Fibroblast of villous mesenchyme (primary cell): ENCODE measurements around a stretch of chr15.

- CAGE, long polyA plus RNA = no peak
Observed at GRCh38 chr15:98647994-98648434, 325 bp upstream of the IGF1R start.

- CAGE, long polyA plus RNA = no peak
Observed at GRCh38 chr15:98662298-98663434, 14.3 kb downstream of the IGF1R start.

DNA sequence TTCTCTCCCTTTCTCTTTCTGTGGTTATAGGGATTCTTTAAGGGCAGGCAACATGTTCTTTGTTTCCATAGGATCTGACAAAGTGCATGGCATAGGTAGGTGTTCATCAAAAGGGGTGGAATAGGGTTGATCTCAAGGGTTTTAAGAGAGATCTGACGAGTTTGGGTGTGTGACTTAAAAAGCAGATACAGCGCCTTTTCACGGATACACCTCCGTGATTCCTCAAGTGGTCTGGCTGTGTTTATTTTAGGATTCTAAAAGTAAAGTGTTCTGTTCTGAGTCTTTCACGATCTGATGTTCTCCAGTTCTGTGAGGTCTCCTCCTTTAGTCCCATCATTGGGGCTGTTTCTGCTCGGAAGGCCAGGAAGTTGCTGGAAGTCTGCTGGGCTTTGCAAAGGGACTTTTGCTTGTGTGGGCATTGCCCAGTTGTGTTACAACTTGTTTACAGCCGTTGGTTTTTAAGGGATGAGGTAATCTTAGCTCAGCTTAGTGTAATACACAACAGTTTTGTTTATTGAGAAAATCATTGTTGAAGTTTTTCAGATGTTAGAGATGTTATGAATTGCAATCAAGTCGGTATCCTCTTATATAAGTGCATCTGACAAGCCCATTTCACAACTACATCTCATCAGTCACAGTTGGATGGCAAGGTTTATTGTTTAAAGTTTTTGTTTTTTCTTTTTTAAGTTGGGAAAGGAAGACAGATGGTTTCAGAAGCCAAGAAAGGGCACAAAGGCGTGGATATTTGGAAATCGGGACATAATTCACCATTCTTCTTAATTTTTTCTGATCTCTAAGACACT, 34.9 kb downstream of the IGF1R start:
- CAGE, long polyA plus RNA = no peak

DNA sequence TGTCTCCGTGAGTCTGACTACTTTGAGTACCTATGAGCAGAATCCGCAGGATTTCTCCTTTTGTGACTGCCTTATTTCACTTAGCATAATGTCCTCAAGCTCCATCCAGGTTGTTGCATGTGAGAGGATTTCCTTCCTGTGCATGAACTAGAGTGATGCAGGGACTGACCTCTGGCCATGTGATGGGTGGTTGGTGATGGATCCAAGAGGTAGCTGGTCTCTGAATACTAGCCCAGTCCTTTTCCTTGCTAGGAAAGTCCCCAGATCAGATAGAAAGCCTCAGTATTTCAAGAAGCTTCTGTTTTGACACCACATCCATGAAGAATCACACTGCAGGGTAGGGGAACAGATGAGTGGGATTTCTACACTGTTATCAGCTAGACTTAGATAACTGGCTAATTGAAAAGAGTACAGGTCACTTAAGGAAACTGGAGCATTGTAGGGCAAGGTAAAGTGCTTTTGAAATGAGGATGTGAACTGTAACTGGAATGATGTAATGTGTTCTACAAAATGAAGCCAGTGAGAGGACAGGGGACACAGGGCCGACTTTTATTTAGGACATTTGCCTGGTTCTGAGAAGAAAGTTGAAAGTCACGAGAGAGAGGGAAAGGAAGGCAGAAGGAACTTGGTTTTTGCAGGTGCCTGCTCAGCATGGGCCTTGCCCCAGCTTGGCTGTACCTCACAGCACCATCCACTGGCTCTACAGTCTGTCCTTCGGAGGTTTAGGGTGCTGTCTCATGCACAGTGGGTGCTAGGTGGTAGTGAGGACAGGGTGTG, 50.3 kb downstream of the IGF1R start:
- CAGE, long polyA plus RNA = no peak

GRCh38 chr15:98727304-98728217, 79.2 kb downstream of the IGF1R start:
- CAGE, long polyA plus RNA = no peak

- CAGE, long polyA plus RNA = no peak
Observed at GRCh38 chr15:98797988-98798792, 149.9 kb downstream of the IGF1R start.

- CAGE, long polyA plus RNA = no peak
Observed at GRCh38 chr15:98858327-98859094, 149.1 kb downstream of the PGPEP1L start.

GRCh38 chr15:98896204-98897489, 110.9 kb downstream of the PGPEP1L start:
- CAGE, long polyA plus RNA = no peak

GRCh38 chr15:98953335-98953723, 54.3 kb downstream of the PGPEP1L start:
- CAGE, long polyA plus RNA = no peak

- CAGE, long polyA plus RNA = no peak
Observed at GRCh38 chr15:98959186-98959889, 48.3 kb downstream of the PGPEP1L start.

- CAGE, long polyA plus RNA = no peak
Observed at GRCh38 chr15:98963851-98964372, 43.7 kb downstream of the PGPEP1L start.

GRCh38 chr15:99005289-99005923, 2.2 kb downstream of the PGPEP1L start:
- CAGE, long polyA plus RNA = no peak

DNA sequence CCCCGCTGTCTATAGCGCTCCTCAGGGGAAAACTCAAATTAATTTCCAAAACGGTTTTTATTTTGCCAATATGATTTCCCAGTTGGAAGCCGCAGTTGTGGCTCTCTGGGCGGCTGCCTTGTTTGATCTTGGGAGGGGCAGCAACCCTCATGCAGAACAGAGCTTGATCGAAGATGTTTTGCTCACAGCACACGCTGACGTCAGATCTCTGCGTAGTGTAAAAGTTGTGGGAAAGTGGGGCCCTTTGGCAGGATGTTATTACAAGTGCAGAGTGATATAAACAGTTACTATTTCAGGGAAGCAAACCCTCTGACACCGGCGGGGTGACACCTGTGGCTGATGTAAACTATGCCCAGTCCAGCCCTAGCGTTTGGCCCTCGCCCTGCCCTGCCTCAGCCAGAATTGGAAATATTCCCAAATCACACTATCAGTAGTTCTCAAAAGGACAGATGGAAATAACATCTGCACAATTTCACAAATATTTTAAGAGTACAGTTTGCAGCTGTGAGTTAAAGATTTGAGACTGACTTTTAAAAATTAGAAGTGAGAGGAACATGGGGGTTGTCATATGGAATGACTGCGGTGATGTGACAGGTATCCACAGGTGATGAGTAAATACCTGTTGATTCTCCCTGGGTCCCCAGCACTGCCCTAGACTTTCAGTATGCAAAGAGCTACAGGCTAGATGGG, 1.7 kb downstream of the SYNM start:
- CAGE, long polyA plus RNA = no peak

DNA sequence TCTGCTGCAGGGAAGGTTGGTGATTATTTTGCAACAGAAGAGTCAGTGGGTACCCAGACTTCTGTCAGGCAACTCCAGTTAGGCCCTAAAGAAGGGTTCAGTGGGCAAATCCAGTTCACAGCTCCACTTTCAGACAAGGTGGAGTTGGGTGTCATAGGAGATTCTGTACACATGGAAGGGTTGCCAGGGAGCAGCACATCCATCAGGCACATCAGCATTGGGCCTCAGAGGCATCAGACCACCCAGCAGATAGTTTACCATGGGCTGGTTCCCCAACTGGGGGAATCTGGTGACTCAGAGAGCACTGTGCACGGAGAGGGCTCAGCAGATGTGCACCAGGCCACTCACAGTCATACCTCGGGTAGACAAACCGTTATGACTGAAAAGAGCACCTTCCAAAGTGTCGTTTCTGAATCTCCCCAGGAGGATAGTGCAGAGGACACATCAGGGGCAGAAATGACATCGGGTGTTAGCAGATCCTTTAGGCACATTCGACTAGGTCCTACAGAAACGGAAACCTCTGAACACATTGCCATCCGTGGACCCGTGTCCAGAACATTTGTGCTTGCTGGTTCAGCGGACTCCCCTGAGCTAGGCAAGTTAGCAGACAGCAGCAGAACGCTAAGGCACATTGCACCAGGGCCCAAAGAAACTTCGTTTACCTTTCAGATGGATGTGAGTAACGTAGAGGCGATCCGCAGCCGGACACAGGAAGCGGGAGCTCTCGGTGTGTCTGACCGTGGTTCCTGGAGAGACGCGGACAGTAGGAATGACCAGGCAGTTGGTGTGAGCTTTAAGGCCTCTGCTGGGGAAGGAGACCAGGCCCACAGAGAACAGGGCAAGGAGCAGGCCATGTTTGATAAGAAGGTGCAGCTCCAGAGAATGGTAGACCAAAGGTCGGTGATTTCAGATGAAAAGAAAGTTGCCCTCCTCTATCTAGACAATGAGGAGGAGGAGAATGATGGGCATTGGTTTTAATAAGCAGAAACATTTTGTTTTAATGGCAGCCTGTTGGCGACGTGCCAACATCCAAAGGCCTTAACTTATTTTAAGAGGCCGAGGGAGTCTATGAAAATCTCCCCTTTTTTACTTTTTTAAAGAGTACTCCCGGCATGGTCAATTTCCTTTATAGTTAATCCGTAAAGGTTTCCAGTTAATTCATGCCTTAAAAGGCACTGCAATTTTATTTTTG, 27.6 kb downstream of the SYNM start:
- CAGE, long polyA plus RNA = no peak

GRCh38 chr15:99154118-99154660, 49.3 kb downstream of the SYNM start:
- CAGE, long polyA plus RNA = no peak

- CAGE, long polyA plus RNA = no peak
Observed at GRCh38 chr15:99306501-99307099, 55.3 kb downstream of the LRRC28 start.

DNA sequence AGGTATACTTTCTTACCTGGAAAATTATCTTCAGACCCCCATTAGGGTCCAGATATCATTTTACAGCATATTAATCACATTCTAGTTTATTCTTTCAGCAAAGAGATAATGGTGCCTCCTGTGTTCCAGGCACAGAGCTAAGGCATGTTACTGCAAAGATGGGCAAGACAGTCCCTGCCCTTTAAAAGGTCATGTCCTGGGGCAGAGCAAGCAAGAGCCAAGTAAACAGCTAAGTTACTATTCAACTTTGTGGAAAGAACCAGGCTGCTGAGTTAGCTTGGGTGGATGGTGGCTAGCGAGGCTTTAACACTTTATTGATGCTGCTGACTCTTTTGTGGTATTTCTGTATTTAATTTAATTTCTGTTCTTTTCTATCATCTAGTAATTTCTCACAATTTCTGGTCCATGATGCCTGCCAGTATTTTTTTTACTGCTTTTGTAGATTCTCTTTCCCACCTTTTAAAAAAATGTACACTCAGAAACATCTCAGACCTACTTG, 75.0 kb downstream of the LRRC28 start:
- CAGE, long polyA plus RNA = no peak

DNA sequence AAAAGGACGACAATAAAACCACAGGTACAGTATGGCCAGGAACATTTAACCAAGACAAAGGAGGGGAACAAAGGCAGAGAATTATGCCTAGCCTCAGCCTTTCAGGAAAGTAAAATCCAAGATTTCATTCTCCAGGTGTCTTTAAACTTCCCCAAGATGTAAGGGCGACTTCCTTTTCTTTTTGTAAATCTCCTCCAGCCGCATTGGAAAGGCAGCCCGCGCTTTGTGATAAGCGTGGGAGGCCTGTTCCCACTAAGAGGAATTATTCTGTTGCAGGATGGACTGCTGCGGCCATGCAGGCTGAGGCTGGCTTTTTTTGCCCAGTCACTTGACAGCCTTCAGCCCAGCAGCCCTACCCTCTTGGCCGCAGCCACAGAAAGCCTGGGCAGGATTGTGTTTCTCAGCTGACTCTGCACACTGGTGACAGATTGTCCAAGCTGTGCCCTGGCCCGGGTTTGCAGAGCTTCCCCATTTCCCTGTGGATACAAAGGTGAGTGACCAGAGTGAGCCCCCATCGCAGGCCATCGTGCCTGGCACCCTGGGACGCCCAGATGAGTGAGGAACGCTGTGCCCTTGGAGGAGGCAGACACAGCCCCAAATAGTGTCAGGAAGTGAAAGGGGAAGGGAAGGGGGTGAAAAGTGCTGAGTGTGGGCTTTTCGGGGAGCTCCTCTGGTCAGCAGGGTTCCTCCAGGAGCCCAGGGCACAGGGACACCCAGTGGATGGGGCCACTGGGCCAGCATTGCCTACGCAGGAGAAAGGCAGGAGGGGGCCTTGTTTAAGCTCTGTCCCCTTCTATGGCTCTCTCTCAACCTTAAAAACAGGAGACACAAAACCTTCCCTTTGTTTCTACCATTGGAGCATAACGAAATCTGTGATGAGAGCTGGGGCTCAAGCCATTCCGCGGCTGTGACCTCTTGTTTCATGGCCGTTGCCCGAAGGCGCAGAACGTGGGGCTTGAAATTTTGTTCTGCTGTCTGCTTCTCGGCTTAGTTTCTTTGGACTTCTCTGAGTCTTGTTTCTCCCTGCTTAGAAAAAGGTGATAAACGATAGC, 91.7 kb upstream of the MEF2A start:
- CAGE, long polyA plus RNA = no peak

DNA sequence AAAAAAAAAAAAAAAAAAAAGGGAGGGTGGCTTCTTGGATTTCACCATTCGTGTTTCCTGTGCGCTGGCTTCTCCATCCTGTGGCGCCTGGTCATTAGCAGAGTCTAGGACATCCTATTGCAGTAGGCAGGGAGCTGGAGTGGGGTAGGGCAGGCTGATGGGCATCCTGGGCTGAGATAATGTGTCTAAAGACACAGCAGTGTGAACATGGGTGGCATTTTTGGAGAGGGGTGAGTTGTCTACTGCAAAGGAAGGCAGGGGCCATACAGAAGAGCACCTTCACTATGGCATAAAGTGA, 65.5 kb upstream of the MEF2A start:
- CAGE, long polyA plus RNA = no peak

GRCh38 chr15:99878812-99879180, 145.6 kb upstream of the LYSMD4 start:
- CAGE, long polyA plus RNA = no peak